ENCODE data around the gene PRPS2.

DNA sequence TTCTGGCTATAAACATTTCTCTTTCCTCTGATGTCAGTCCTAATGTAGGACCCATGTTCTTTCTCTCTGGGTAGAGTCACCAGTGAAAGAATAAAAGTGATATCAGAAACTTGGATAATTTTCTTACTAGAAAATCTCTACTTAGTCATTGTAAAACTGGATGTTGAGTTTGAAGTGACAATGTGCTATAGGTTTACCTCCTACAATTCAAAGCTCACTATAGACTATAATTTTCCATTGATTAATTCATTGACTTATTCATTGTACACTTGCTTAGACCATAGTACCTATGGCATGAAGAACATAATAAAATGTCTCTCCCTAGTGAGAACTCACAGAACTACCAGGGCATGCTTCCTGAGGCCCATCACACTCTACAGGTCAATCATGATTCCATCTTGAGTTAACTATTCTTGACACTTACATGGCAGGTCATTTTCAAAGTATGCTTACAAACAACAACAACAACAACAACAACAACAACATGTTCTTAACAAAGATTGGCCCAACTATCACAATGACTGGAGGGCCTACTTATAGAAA lies 77.3 kb downstream of the AMELX start:
- PRO-cap, 3 experiments = no peak in any of the 3 experiments
- RAMPAGE, long total RNA, 2 experiments = no peak in any of the 2 experiments

DNA sequence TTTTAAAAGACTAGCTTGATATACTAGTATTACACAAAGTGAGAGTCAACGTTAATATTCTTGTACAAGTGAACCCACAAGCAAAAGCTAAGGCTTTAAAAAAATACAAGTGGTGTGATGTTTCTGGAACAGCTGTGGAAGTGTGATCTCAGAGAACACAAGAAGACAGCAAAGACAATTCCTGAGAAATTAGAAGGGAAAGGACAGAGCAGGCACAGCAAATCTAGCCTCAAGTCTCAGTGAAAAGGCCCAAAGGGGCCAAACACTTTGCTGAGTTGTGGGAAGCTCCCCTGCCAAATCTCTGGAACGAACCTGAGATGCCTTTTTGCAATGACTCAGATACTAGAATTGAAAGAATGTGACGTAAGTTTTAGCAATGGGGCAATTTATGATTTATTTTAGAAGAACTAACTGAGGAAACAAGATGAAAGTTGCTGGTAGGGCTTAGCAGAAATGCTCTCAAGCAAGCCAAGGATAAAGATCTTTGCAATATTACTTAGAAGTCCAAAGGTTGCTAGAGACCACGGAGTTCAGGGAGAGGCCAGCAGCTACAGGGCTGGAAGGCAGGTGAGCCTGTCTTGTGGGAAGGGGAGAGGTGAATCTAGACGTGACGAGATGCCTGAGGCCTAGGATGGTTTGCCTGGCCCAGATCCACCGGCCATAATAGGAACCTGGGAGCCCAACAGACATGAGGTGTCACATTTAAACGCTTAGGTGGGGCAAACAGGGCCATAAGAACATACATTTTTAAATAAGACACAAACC lies 92.9 kb downstream of the AMELX start:
- PRO-cap, 3 experiments = no peak in any of the 3 experiments
- RAMPAGE, long total RNA, 2 experiments = no peak in any of the 2 experiments
- RRBS = no CpG with 5 or more reads among the region's 8 CpGs

DNA sequence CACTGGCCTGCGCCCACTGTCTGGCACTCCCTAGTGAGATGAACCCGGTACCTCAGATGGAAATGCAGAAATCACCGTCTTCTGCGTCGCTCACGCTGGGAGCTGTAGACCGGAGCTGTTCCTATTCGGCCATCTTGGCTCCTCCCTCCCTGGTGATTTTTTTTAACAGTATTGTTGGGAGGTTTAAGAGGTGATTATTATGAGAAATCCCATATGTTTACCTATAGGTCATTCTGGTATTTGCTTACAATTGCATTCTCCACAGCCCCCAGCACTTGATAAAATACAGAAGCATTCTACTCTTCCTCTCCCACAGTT lies 183.1 kb downstream of the MSL3 start:
- PRO-cap, 3 experiments = no peak in any of the 3 experiments
- RAMPAGE, long total RNA, 2 experiments = no peak in any of the 2 experiments
- RRBS = no CpG with 5 or more reads among the region's 8 CpGs

DNA sequence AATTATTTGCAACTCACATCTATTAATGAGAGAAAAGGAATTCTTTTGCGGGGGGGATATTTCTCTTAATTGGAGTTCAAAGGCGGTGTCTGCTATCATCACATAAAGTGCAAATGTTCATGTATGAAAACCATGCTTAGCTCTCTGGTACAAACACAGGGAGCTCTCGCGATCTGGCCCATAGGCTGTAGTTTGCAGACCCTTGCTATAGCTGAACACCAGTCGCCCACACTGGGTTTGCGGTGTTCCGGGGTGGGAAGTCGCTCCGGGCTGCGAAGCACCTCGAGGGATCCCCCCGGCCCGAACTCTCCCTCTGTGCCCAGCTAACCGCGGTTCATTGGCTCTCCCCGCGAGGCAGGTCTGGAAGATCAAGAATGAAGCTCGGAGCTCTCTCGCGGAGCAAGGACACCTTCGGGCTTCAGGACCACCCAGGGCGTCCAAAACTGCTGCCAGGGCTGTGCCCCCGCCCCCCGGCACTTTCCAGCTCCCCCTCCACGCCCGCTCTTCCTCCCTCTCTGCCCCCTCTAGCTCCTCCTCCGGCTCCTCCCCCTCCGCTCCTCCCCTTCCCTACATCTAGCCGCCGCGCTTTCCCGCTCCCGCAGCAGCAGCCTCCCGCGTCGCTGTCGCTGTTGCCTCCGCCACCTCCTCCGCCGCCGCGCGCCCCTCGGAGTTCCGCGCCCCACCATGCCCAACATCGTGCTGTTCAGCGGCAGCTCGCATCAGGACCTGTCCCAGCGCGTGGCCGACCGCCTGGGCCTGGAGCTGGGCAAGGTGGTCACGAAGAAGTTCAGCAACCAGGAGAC lies at the start of gene PRPS2:
Gene PRPS2 (plus strand): TSS at position 599 of the 803 bp plus-strand sequence.
- PRO-cap, 3 experiments = peak in 3 of 3 experiments; most common plus-strand start position 601 of the sequence (in 3); most common minus-strand start position 526 of the sequence (in 2)
- RAMPAGE, long total RNA, 2 experiments = start-site peak on the plus strand in 2 of 2 experiments, centred at positions 652 to 658 of the sequence, 13,757 to 25,841 reads per replicate
- RRBS = 3% methylated on average over 4 of the region's 54 CpGs

DNA sequence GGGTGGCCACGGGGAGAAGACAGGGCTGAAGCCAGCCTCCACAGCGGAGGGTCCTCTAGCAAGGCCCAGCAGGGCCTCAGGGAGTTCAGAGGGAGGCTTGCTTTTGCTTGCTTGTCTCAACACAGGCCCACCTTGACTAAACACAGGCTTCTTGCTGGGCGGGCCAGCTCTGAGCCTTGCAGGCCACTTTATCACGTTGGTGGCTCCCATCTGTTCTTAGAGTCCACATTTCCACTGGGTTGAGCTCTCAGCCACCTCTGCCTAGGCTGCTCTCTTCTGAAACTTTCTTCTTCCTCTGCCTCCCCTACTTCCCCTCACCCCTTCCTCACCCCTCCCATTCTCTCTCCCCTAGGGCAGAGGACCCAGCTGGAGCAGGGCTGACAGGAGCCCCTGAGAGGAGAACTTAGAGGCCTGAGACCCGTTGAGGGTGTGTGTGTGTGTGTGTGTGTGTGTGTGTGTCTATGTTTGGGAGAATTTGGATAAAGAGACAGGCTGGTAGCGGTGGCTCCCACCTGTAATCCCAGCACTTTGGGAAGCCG lies 20.0 kb upstream of the TMSB4X start:
- PRO-cap, 3 experiments = no peak in any of the 3 experiments
- RAMPAGE, long total RNA, 2 experiments = no peak in any of the 2 experiments
- RRBS = no CpG with 5 or more reads among the region's 7 CpGs

GRCh38 chrX:12979944-12980529 lies 5.1 kb downstream of the TMSB4X start:
- PRO-cap, 3 experiments = no peak in any of the 3 experiments
- RAMPAGE, long total RNA, 2 experiments = no peak in any of the 2 experiments
- RRBS = no CpG with 5 or more reads among the region's 13 CpGs

DNA sequence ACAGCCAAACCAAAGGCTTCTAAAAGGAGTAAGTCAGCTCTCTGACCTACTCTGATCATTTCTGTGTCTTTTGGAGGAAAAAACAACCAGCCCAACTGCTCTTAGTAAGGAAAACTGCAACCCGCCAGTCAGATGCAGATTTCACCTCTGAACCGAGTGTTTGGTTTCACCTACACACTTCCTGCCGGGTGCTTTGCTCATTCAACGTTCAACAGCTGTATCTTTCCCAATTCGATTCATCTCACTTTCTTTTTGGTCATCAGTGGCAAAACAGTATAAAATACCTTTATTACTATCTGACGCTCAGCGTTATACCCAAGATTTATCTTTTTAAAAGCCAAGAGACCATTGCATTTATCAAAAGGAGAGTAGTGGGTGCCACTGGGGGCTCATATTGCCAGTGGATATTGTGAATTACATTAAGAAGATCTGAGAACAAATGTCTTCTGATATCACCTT lies 24.6 kb downstream of the TMSB4X start:
- PRO-cap, 3 experiments = no peak in any of the 3 experiments
- RAMPAGE, long total RNA, 2 experiments = no peak in any of the 2 experiments
- RRBS = no CpG with 5 or more reads among the region's 7 CpGs

GRCh38 chrX:13005571-13006063 lies 30.7 kb downstream of the TMSB4X start:
- PRO-cap, 3 experiments = no peak in any of the 3 experiments
- RAMPAGE, long total RNA, 2 experiments = no peak in any of the 2 experiments
- RRBS = no CpG with 5 or more reads among the region's 5 CpGs

GRCh38 chrX:13093379-13094029 lies 49.1 kb upstream of the FAM9C start:
- PRO-cap, 3 experiments = no peak in any of the 3 experiments
- RAMPAGE, long total RNA, 2 experiments = no peak in any of the 2 experiments
- RRBS = no CpG with 5 or more reads among the region's 6 CpGs

DNA sequence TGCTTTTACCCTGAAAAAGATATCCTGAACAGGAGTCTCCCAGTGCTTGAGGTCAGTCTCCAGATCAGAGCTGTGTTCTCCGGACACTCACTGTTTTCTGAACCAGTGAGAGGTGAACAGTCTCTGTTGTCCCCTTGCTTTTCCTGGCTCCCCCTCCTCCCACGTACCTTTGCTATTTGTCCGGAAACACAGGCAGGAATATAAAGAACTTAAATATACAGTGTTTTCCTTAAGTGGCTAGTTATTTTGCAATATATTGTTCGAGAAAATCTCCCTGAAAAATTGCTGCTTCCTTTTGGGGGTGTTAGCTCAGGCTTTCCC lies 116.5 kb downstream of the ATXN3L start:
- PRO-cap, 3 experiments = peak in 3 of 3 experiments; most common minus-strand start position 99 of the sequence (in 3)
- RAMPAGE, long total RNA, 2 experiments = no peak in any of the 2 experiments
- RRBS = 81% methylated on average over 3 of the region's 4 CpGs

GRCh38 chrX:13224267-13224589 lies 95.6 kb downstream of the ATXN3L start:
- PRO-cap, 3 experiments = no peak in any of the 3 experiments
- RAMPAGE, long total RNA, 2 experiments = no peak in any of the 2 experiments
- RRBS = no CpG with 5 or more reads among the region's 3 CpGs

- PRO-cap, 3 experiments = peak in 1 of 3 experiments; most common plus-strand start chrX:13763739 (in 1)
- RAMPAGE, long total RNA, 2 experiments = no peak in any of the 2 experiments
- RRBS = no CpG with 5 or more reads among the region's 10 CpGs
Measured at GRCh38 chrX:13763204-13763934, 28.8 kb downstream of the OFD1 start.

GRCh38 chrX:13906087-13906553 lies 89.2 kb upstream of the GPM6B start:
- PRO-cap, 3 experiments = no peak in any of the 3 experiments
- RAMPAGE, long total RNA, 2 experiments = no peak in any of the 2 experiments
- RRBS = no CpG with 5 or more reads among the region's 2 CpGs

DNA sequence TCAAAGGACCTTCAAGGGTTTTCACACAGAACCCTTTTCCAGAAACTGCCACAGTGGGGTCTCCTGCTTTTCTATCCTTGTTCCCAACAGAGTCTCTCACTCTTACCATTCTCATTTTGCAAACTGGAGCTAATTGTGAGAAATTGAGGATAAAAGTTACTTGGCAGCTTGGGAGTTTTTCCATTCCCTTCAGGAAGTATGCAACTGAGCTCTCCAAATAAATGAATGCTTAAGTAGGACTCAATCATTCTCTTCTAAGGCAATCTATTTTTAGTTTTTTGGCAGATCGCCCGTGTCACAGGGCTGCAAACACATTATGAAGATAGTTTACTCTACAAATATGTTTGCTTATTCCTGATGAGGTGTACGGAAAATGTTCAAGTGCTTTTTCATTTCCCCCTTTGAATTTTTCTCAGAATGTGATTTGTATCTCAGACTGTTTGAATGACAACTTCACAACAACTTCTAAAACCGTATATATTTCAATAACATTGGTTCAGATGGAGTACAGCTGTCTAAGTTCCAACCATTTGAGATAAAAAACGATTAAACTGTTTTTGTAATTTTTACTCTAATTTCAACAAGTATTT lies 5.3 kb downstream of the ASB11 start:
- PRO-cap, 3 experiments = no peak in any of the 3 experiments
- RAMPAGE, long total RNA, 2 experiments = no peak in any of the 2 experiments
- RRBS = no CpG with 5 or more reads among the region's 5 CpGs

DNA sequence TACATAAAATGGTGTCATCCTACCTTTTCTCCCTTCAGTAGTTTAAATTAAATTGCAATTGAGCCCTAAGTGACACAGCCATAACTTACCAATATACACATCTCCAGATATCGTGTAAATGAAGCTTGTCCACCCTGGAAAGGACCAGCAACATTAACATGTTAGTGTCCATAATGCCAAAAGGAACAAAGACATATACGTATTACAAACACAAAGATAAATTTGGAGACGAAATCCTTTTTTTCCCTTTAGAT lies 23.1 kb upstream of the VEGFD start:
- PRO-cap, 3 experiments = no peak in any of the 3 experiments
- RAMPAGE, long total RNA, 2 experiments = no peak in any of the 2 experiments
- RRBS = no CpG with 5 or more reads among the region's 3 CpGs

- PRO-cap, 3 experiments = no peak in any of the 3 experiments
- RAMPAGE, long total RNA, 2 experiments = no peak in any of the 2 experiments
Measured at GRCh38 chrX:15799654-15800086, 9.4 kb downstream of the ZRSR2 start.

DNA sequence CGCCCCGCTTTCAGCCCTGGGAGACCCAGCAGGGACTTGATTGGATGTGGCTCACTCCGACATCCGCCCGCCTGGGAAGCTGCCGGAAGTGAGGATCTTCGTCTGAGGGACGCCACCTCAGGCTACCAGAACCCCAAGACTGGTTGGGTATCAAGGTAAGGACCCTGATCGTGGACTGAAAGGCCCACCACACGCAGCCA lies 248 bp downstream of the MAGEB17 start:
- PRO-cap, 3 experiments = peak in 1 of 3 experiments; most common plus-strand start position 94 of the sequence (in 1)
- RAMPAGE, long total RNA, 2 experiments = no peak in any of the 2 experiments
- RRBS = no CpG with 5 or more reads among the region's 10 CpGs

GRCh38 chrX:17005961-17006554 lies 59.6 kb downstream of the REPS2 start:
- PRO-cap, 3 experiments = no peak in any of the 3 experiments
- RAMPAGE, long total RNA, 2 experiments = start-site peak on the plus strand in 1 of 2 experiments, at chrX:17005993-17006420 at its widest, 6 reads per replicate
- RRBS = no CpG with 5 or more reads among the region's 5 CpGs

DNA sequence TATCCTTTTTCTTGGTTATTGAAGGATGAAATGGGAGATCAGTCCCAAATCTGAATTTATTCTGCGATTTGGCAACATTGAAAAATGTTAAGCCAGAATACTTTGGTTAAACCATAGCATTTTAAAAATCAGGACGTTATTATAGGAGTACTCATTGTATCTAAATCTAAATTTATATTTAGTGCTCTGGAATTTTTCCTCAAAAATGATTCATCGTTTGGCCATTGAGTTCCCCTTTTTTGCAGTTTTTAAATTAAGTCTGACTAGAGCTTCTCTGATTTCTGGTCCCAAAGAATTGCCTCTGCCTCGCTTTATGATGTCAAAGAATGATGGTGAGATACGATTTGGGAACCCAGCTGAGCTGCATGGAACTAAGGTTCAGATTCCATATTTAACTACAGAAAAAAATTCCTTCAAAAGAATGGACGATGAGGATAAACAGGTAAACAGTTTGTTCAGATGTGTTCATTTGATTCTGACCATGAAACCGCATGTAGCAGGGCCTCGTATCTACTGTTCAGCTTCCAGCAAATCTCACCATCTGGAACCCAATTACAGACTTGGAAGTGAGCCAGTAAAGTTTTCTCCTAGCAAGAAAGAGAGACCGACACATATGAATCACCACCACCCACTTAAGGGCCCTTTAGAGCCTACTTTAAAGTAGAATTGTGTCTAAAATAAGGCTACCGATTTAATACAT lies 75.5 kb downstream of the REPS2 start:
- PRO-cap, 3 experiments = no peak in any of the 3 experiments
- RAMPAGE, long total RNA, 2 experiments = no peak in any of the 2 experiments
- RRBS = no CpG with 5 or more reads among the region's 10 CpGs

DNA sequence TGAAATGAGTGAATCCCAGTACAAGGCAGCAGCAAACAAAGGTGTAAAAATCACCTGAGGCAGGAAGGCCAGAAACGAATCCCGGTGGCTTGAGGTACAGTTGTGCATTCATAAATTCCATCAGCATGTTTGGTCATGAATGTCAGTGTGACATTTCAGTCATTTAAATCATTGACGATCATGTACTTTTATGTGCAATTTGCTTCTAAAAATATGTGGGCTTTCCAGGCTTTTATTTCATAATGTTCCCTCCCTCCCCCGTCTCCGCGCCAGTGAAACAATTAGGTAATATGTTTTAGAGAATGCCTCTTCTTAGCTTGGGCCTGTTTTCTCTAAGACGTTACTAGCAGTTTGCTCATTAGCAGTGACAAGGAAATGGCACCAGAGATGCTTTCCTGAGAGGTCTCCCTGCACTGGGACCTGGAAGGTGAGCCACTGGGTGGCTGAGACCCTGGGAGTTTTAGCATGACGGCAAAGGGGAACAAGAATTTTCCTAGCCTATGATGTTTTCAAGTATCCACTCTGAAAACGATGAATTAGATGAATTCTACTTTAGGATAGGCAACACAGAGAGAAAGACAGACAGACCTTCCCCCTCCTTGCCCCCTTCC lies 39.4 kb downstream of the NHS start:
- PRO-cap, 3 experiments = peak in 2 of 3 experiments; most common plus-strand start position 358 of the sequence (in 1)
- RAMPAGE, long total RNA, 2 experiments = no peak in any of the 2 experiments
- RRBS = no CpG with 5 or more reads among the region's 9 CpGs